Right atrium auricular region (tissue), 2 donors: Measurements from ENCODE around the genes PTPMT1 and OR4B1.

DNA sequence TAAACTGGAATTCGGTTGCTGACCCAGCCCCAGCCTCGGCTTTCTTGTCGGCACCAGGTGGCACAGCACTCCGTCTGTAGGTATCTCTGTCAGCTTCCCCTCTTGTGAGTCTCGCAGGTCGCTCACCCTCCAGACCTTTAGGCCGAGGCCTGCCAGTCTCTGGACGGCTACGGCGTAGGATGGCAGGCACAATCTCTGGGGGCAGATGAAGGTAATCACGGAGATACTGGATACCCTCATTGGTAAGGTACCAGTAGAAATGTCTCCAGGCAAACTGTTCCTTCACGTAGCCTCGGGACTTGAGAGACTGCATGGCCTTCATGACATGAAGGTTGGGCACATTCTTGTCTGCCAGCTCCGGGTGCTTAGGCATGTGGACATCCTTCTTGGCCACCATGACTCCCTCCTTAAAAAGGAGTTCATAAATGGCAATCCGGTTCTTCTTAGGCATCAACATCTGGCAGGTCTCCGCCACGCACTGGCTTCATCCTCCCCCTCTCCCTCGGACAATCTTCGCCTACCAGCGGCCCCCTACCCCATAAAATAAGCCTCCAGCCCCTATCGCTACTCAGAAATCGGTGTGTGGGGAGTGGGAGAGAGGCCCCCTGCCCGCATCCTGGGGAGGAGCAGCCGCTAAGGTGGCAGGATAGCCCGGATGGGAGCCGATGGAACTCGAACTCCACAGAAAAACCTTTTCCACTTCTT is 37.3 kb upstream of the CHRM4 start:
- PRO-cap, result no peak
- RAMPAGE, long total RNA, 2 experiments, result no peak in any of the 2 experiments

DNA sequence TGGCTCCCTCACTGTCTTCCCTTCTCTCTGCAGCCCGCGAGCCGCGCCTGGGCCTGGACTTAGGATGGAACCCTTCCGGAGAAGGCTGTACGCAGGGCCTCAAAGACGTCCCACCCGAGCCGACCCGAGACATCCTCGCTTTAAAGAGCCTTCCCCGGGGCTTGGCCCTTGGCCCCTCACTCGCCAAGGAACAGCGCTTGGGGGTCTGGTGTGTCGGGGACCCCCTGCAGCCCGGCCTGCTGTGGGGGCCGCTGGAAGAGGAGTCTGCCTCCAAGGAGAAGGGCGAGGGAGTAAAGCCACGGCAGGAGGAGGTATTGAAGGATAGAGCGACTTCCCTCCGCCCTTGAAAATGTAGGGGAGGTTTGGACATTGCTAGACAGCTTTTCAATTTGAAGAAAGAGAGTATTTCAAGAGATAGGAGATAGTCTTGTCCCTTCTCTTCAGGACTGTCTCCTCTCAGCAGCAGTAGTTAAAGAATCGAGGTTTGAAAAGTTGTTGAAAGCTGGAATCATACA is 592 bp downstream of the ZNF408 start:
- PRO-cap, result no peak
- RAMPAGE, long total RNA, 2 experiments, result no peak in any of the 2 experiments

DNA sequence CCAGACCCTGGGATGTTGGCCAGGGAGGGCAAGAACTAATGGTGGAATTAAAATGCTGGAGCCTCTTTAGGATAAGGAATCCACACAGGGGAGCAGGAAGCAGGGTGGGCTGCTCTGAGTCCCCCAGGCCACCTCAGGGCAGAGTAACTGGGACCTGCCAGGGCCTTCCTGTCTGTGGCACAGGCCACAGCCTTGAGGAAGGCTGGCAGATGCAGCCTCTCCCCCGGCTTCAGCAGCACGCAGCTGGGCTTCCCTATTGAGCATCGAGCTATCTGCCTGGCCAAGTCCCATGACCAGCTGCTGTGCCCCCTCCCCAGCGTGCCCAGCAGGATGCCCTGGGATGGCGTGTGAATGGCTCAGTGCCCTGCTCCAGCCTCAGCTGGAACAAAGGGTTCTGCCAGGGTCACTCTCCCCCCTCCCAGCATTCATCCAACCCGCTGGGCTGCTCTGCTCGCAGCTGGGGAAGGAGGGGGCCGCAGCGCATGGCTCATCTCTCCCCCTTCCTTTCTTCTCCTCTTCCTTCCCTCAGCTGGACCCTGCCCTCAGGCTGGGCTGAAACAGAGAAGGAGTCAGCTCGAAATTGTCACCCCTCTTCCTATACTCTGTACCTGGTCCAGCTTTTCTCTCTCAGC is 14.6 kb downstream of the LRP4 start:
- PRO-cap, result bidirectional peak, plus-strand start at position 359 of the sequence, minus-strand start at position 245 of the sequence
- RAMPAGE, long total RNA, 2 experiments, result no peak in any of the 2 experiments

GRCh38 chr11:47072759-47073469 is 103.8 kb downstream of the ARFGAP2 start:
- PRO-cap, result no peak
- RAMPAGE, long total RNA, 2 experiments, result no peak in any of the 2 experiments

GRCh38 chr11:47176521-47176807 is 215 bp downstream of the ARFGAP2 start:
- PRO-cap, result no peak
- RAMPAGE, long total RNA, 2 experiments, result no peak in any of the 2 experiments

DNA sequence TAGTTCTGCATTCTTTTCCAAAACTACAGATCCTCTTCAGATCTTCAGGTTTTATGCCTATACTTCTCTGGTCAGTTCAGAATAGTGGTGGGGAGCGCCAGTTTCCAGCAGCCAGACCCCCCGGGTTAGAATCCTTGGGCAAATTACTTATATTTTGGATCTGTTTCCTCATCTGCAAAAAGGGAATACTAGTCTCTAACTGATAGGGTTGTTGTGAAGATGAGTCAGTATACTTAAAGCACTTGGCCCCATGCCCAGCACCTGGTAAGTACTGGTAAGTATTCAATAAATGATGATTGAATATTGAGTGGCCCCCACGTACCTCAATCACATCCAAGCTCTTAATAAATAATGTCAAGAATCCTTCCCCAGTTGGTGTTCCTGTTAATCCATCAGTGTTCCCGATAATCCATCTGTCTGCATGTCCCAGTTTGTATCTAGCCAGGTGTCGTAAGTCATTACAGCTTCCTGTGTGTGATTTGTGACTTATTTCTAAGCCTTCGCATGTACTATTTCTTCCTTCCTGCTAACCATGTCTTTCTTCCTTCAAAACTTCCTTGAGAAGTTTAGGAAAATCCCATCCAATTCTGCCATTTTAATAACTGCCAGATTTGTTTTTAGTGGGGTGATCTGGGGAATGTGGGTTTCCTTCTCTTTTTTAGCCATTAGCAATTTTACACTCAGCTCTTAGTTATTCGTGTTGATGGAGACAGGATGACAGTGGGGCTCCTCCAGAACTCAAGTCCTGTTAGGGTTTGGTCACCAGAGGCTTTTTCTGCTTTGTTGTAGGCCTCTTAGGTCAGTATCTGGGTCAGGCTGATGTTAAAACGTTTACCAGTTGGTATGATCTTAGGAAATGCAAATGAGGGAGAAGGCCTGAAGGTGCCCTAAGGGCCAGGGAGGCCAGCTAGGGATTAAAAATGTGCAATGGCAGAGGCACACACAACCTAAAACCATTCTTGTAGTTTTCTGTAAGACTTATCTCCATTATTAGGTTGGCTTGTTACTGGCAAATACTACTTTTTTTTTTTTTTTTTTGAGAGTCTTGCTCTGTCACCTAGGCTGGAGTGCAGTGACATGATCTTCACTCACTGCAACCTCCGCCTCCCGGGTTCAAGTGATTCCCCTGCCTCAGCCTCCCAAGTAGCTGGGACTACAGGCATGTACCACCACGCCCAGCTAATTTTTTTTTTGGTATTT is 11.8 kb downstream of the ACP2 start:
- PRO-cap, result no peak
- RAMPAGE, long total RNA, 2 experiments, result no peak in any of the 2 experiments

GRCh38 chr11:47338338-47338714 is 14.2 kb downstream of the MYBPC3 start:
- PRO-cap, result no peak
- RAMPAGE, long total RNA, 2 experiments, result start-site peak on the minus strand in 2 of 2 experiments, at chr11:47338520-47338668 at its widest, 199 to 362 reads per replicate

DNA sequence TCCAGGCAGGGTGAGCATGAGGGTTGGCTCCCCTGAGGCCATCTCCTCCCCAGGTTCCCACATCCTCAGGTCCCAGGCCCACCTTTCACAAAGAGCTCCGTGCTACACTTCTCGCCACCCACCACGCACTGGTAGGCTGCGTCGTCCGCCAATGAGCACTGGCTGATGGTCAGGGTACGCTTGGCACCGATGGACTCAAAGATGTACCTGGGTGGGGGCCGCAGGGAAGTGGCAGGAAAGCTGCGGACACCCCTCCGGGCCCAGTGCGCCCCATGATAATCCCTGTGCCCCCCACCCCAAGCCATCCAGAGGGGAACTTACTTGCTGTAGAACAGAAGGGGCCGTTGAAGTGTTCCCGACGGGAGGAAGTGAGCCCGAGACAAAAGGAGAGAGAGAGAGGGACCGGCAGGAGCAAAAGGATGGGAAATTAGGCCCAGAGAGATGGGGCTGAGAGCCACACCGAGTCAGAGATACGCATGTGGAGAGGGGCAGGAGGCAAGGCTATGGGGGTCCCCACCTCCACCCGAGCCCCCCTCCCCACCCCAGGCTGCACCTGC is 9.5 kb downstream of the MYBPC3 start:
- PRO-cap, result unidirectional peak, minus-strand start at position 200 of the sequence
- RAMPAGE, long total RNA, 2 experiments, result start-site peak on the minus strand in 2 of 2 experiments, centred at positions 171 to 325 of the sequence, 44 to 306 reads per replicate

GRCh38 chr11:47376249-47377480 is 1.7 kb downstream of the SPI1 start:
- PRO-cap, result no peak
- RAMPAGE, long total RNA, 2 experiments, result no peak in any of the 2 experiments

DNA sequence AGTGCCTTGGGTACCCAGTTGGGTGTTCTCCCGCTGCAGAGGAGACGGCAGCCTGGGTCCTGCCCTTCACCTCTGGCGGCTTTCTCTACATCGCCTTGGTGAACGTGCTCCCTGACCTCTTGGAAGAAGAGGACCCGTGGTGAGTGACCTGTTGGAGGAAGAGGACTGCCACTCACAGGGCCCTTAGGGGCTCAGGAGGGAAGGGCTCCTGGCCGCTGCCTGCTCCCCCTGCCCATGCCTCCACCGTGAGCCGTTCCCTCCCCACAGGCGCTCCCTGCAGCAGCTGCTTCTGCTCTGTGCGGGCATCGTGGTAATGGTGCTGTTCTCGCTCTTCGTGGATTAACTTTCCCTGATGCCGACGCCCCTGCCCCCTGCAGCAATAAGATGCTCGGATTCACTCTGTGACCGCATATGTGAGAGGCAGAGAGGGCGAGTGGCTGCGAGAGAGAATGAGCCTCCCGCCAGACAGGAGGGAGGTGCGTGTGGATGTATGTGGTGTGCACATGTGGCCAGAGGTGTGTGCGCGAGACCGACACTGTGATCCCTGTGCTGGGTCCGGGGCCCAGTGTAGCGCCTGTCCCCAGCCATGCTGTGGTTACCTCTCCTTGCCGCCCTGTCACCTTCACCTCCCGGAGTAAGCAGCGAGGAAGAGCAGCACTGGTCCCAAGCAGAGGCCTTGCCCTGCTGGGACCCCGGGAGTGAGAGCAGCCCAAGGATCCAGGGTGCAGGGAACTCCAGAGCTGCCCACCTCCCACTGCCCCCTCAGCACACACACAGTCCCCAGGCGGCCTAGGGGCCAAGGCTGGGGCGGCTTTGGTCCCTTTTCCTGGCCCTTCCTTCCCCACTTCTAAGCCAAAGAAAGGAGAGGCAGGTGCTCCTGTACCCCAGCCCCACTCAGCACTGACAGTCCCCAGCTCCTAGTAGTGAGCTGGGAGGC is 6.9 kb downstream of the SLC39A13 start:
- PRO-cap, result no peak
- RAMPAGE, long total RNA, 2 experiments, result no peak in any of the 2 experiments

DNA sequence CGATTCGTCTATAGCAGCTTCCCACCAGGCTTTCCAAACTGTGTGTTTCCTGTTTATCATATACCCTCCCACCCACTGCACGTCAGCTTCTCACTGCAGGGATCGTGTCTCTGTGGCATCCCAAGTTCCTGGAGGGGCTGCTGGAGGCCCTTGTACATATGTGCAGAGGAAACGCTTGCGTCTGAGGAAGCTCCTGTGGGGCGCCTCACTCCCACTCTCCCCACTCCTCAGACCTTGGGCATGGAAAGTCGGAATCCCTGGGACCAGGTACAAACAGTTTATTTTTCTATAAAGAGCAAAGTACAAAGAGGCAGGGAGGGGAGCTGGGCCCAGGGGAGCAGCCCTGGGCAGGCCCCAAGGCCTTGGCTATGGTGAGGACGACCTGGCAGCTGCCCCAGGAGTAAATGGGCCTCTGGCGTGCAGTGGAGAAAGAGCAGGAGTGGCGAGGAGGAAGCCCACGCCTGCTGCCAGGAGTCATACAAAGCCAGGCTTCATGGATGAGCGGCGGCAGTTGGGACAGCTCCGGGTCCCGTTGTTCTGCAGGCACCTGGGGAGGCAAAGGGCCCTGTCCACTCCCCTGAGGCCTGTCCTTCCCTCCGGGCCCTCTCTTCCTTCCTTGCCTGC is 11.3 kb downstream of the RAPSN start:
- PRO-cap, result no peak
- RAMPAGE, long total RNA, 2 experiments, result no peak in any of the 2 experiments

- PRO-cap, result no peak
- RAMPAGE, long total RNA, 2 experiments, result no peak in any of the 2 experiments
These were observed 15.6 kb upstream of the RAPSN start for GRCh38 chr11:47464411-47465076.

GRCh38 chr11:47565177-47566403 is at the start of gene PTPMT1:
Gene PTPMT1, plus strand, starts transcription at chr11:47565599.
- PRO-cap, result bidirectional peak, plus-strand start at chr11:47565610, minus-strand start at chr11:47565509
- RAMPAGE, long total RNA, 2 experiments, result start-site peak on the plus strand in 2 of 2 experiments, at chr11:47565599-47565616 at its widest, 98 to 434 reads per replicate; start-site peak on the minus strand in 1 of 2 experiments, at chr11:47565427-47565567 at its widest, 30 reads per replicate

DNA sequence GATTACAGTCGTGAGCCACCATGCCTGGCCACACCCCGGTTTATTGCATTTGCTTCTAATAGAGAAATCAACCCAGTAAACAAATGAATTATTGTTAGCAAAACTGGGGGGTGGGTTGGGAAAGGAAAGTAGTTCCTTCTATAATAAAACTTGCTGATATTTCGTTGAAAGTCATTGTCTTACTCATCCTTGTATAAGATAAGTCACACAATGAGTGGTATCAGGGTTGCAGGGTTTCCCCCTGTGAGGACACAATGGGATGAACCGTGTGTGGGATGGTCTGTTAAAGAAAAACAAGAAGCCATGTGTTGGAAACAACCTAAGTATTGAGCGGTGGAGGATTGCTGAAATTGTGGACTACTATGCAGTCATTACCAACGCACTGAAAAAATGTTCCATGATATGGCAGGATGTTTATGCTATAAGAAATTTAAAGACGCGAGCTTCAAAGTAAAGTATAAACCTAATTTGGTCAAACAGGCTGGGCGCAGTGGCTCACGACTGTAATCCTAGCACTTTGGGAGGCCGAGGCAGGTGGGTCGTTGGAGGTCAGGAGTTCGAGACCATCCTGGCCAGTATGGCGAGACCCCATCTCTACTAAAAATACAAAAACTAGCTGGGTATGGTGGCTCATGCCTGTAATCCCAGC is 28.6 kb downstream of the PTPRJ start:
- PRO-cap, result no peak
- RAMPAGE, long total RNA, 2 experiments, result no peak in any of the 2 experiments

GRCh38 chr11:48018499-48019609 is 38.5 kb downstream of the PTPRJ start:
- PRO-cap, result no peak
- RAMPAGE, long total RNA, 2 experiments, result no peak in any of the 2 experiments

DNA sequence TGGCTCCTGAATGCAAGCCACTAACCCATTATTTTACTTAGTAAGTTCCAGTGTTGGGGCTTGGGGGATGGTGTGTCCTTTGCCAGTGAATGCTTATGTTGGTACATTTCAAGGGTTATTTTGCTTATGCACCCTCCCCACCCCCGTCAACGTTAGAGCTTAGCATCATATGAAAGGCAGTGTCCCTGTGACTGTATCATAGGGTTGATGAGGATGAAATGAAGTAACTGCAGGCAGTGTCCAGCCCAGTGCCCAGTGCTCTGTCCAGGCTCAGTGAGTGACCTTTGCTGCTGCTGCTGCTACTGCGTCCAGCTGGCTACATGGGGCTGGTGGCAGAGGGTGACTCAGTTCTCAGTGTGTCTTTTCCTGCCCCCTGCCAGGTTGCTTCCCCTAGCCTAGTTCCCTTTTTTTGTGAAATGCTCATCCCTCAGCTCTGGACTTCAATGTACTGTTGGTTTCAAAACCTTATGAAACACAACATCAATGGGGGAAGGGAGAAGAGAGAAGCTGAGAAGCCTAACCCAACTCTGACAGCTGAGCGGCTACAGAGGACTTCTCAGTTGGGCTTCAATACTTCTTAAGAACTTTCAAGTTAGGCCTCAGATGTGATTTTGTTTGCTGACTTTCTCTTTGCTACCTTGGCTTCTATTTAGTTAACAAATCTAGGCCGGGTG is 51.6 kb downstream of the PTPRJ start:
- PRO-cap, result no peak
- RAMPAGE, long total RNA, 2 experiments, result no peak in any of the 2 experiments

GRCh38 chr11:48072230-48072753 is 91.9 kb downstream of the PTPRJ start:
- PRO-cap, result no peak
- RAMPAGE, long total RNA, 2 experiments, result no peak in any of the 2 experiments

- PRO-cap, result no peak
- RAMPAGE, long total RNA, 2 experiments, result no peak in any of the 2 experiments
These were observed 112.6 kb upstream of the OR4B1 start for GRCh38 chr11:48103706-48104720.

DNA sequence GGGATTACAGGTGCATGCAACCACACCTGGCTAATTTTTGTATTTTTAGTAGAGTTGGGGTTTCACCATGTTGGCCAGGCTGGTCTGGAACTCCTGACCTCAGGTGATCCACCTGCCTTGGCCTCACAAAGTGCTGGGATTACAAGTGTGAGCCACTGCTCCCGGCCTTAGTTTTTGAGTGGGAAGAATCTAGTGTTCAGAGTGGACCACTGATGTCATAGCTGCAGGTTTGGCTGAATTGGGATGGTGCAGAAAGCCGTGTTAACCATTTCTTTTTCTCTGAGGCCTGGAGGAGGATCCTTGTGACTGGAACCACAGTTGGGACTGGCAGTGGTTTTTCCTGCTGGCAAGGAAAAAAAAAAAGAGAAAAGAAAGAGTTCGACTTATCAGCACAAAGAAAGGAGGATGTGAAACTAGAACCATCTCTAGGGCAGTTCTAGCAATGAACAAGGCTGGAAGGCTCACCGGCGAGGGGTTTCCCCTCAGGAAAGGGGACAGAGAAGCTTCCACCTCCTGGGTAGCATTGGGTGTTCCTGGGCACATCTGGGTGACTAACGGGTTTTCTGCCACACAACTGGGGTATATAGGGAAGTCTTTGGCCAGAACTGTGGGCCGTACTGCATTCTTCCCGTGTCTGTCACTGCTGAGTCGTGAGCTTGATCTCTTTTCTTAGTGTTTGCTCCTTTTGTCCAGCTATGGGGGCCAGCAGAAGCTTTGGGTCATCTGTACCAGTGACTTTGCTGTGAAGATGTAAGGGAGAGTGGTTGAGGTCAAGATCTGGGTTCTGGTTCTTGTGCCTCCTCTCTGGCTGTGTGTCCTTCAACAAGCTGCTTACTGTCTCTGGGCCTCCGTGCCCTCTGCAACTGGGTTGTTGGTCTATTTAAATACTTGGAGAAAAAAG is 109.5 kb upstream of the OR4B1 start:
- PRO-cap, result no peak
- RAMPAGE, long total RNA, 2 experiments, result no peak in any of the 2 experiments

DNA sequence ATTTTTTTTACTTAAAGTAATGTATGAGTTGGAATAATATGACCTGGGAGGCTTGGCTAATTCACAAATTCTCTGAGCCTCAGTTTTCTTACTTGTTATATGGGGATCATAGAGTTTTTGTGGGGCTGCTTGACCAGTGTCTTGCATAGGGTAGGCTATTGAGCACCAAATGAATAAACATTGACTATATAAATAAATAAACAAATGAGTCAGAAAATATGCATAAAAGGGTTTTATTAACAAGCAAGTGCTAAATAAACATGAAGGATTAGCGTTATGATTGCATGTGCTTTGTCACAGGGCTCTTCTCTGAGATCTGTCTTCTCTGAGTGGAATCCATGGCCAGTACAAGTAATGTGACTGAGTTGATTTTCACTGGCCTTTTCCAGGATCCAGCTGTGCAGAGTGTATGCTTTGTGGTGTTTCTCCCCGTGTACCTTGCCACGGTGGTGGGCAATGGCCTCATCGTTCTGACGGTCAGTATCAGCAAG is at the start of gene OR4B1:
OR4B1 (plus strand) TSS at position 339 of the 491 bp plus-strand sequence.
- PRO-cap, result no peak
- RAMPAGE, long total RNA, 2 experiments, result no peak in any of the 2 experiments